Epidermal melanocyte (primary cell): ENCODE measurements around the genes GPC3, SMIM10 and HSFX3.

DNA sequence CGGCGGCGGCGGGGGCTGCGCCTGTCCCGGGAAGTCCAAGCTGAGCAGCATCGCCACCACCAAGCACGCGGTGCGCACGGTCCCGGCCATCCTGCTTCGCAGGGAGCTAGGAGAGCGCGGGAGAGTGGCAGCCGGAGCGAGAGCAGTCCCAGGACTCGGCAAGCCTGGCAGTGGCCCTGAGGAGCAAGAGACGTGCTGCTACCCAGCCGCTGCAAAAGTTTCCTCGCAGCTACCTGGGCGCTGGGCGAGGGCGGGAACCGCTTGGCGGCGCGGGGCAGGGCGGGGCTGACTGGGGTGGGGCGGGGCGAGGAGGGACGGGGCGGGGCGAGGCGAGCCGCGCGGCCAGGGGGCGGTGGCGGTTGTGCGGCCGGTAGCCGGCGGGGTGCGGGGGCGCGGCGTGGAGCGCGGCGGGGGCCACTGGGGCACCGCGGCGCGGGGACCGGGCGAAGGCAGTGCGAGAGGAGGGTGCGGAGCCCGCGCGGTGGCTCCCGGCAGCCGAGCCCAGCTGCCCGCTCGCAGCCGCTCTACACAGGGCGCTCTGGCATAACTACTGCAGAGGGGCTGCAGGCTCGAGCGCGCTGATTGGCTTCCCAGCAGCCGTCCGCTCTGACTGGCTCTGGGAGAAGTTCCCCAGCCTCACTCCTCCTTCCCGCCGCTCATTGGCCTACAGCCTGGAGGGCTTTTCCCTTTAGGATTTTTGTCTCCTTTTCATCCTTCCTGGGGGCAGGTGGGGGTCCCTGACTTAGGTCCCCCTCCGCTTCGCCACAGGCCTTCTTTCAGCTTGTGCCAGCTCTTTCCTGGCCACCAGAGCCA, at the start of gene GPC3:
GPC3 (minus strand) TSS at position 235 of the 813 bp plus-strand sequence.
- RRBS: 3% methylated on average over 32 of the region's 77 CpGs

DNA sequence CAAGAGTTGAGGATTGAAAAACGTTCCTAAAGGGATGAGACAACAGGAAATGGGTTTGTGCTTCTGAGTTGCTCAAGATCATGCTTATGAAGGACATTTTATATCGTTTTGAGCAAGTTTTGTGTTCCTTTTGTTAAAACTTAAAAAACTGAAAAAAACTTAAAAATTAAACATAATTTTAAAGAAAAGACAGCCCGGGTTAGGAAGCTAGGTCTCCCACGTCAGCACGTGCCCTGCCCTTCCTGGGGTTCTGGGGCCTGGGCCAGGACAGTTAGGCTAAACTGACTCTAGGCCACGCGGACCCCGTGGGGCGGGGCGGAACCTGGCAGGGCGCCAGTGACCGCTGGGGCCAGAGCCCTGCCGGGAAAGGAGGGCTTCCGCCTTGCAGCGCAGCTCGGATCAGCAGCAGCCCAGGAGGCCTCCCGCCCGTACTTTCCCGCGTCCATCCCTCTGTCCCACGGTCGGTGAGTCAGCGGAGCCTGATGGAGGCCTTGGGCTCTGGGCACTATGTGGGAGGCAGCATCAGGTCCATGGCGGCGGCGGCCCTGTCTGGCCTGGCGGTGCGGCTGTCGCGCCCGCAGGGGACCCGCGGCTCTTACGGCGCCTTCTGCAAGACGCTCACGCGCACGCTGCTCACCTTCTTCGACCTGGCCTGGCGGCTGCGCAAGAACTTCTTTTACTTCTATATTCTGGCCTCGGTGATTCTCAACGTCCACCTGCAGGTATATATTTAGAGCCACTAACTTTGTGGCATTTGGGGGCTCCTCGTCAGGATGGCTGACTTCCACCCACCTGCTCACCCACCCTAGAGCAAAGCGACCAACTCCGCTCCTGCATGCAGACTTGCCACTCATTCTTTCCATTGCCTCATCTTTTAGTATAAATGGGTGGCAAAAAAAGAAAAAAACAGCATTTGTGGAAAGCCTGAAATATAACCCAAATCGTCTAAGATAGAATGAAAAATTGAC, at the start of gene SMIM10:
SMIM10 (plus strand) TSS at position 378 of the 968 bp plus-strand sequence.
- RRBS: no CpG with 5 or more reads among the region's 48 CpGs

DNA sequence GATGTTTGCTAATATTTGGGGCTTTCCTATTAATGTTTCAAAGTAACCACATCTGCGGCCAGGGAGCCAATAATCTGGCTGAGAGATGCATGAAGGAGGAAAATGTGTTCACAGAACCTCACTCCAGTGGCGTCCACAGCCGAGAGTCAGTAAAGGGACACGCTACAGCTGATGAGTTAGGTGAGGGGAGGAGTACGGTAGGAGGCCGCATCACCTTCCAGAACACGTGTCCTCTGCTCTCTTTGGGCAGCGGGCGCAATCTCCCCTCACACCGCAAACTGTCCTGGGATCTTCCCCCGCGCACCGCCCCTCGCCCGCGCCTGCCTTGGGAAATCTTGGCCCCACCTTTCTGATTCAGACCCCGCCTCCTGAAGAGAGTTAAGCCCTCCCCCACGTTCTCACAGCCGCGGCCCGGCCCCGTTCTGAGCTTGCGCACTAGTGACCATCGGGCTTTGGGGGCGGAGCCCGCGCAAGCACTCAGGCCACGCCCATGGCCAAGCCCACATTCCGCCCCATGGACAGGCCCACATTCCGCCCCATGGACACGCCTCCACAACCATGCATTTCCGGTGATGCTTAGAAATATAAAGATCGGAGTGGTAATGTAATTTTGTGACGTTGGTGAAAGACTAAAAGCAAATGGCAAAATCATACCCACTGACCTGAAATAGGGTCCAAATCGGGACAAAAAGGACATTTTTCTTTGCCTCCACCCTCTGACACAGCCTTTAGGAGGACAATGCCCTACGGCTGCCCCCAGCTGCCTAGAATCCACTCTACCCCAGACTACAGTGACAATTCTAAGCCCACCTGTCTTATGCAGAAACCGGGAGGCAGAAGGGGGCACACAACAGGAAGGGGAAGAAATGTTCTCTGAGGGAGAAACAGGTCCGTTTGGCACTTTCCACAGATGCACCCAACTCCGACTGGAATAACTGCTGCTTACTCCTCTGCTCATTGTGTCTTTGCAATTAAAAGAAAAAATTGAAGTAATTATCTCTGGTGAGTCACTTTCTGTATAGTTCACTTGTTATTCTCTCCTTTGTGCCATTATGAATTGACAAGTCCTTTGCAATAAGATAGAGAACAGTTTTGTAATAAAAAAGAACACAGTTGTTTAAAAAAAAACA, 13.4 kb downstream of the SMIM10 start:
- RRBS: no CpG with 5 or more reads among the region's 39 CpGs

- RRBS: no CpG with 5 or more reads among the region's 14 CpGs
These were observed 1.5 kb downstream of the SMIM10L2B start for GRCh38 chrX:135096882-135097574.

- RRBS: no CpG with 5 or more reads among the region's 5 CpGs
These were observed 26.7 kb upstream of the FHL1 start for GRCh38 chrX:136170081-136170536.

DNA sequence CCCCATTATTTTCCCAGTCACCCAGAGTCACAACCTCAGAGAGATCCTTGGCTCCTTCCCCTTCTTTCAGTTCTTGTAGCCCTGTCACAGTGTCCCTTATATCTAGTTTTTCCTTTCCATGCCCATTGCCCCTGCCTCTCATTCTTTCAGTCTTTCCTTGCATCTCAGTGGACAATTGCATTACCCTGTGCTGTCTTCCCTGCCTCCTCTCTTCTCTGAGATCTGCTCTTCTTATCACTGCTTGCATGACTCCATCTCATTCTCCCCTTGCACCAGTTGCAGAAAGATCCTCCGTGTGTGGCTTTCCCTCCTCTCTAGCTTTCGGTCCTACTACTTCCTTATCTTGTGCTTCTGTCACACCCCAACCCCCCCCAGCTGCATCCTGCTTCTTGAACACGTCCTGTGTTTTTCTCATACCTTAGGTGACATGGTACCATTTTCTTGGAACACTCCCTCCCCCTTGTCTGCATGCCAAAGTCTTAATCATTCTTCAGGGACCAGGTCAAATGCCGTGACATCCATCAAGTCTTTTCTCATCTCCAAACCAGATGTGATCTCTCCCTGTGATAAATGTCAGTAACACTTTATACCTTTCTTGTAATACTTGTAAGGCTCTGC, 3.1 kb upstream of the FHL1 start:
- RRBS: no CpG with 5 or more reads among the region's 4 CpGs

DNA sequence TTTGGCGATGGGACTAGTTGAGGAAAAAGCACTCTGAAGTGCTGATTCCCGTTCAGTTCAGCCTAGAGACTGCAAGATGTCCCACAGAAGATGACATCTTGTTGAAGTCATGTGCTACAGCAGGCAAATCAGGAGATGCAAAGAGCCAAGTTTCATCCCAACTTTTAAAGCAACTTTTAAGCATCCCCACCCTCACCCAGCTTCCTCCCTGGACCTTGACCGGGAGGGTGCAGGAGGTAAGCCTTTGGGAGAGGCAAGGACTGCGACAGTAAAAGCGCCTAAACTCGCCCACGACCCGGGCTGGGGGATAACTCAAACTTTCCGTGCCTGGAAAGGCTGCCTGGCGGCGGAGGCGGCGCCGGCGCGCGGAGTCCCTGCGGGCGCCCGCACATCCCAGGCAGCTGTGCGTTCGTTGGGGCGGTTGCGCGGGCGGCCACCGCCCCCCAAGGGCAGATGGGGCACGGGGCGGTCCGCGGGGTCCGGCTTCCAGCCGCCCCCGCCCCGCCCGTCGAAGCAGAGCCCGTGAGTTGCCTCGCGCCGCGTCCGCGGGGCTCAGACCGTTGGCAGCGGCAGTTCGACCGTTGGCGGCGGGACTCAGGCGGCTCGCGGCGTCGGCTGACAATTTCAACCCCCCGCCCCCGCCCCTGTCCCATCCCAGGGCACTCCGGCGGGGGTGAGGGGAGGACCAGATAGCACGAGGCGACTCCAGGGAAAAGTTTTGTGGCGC, 565 bp downstream of the MAP7D3 start:
- RRBS: 3% methylated on average over 16 of the region's 62 CpGs

DNA sequence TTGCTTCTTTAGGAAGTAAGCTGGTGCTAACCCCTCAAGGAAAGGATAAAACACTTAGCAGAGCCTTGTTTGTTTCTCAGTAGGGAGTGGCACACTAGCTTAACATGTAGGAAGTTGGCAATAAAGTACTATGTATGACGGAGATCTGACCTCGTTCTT, 54.2 kb downstream of the VGLL1 start:
- RRBS: no CpG with 5 or more reads among the region's 2 CpGs

- RRBS: no CpG with 5 or more reads among the region's 3 CpGs
These were observed 65.5 kb downstream of the ARHGEF6 start for GRCh38 chrX:136715229-136715721.

- RRBS: no CpG with 5 or more reads among the region's 7 CpGs
These were observed 12.2 kb downstream of the ARHGEF6 start for GRCh38 chrX:136768368-136769102.

DNA sequence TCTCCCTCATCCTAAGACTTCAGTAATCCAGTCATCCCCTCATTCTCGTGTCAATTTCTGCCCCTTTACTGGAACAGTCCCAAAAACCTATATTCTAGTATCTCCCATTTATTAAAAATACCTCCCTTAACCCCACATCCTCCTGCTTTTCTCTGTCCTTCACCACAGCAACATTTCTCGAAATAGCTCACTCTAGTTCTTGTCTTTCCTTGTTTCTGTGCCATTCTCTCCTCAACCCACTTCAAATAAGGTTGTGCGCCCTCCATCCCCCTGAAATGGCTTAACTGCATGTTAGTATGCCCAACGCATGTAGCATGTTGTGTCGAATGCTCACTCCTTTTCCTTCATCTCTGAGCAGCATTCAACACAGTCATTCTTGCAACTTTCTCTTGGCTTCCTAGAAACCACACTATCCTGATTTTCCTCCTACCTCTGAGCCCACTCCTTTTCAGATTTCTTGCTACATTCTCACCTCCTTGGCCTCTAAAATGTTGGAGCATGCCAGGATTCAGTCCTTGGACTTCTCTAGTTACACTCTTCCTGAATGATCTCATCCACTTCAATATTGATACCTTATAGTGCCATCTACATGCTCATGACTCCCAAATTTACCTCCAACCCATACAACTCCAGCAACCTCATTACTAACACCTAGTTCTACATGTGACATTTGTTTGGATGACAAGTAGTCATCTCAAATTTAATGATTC, 22.5 kb downstream of the RBMX start:
- RRBS: no CpG with 5 or more reads among the region's 5 CpGs

DNA sequence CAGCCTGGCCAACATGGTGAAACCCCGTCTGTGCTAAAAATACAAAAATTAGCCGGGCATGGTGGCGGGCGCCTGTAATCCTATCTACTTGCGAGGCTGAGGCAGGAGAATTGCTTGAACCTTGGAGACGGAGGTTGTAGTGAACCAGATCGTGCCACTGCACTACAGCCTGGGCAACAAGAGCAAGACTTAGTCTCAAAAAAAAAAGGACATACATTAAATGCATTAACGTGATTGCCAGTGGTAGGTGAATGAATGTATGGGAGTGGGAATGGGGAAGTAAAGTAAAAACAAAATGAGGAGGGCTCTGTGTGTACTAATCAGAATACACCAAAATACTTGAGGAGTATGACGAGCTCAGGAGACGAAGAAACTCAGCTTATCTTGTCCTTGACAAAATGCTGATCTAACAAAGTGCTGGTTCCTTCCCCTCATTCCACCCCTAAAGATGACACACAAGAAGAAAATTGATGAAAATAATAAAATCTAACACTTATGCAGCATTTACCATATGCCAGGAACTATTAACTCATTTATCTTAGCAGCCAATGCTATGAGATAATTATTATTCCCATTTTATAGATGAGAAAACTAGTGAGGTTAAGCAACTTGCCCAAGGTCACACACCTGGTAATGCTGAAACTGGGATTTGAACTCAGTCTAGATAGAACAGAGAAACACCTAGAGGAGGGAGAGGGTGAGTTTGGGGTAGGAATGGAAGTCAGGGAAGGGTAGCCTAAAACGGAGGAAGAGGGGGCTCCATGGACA, 18.9 kb downstream of the RBMX start:
- RRBS: no CpG with 5 or more reads among the region's 11 CpGs

DNA sequence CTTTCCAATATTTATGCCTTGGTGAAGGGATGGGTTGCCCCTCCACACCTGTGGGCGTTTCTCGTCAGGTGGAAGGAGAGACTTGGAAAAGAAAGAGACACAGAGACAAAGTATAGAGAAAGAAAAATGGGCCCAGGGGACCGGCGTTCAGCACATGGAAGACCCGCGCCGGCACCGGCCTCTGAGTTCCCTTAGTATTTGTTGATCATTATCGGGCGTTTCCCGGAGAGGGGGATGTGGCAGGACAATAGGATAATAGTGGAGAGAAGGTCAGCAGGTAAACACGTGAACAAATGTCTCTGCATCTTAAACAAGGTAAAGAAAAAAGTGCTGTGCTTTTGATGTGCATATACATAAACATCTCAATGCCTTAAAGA, 188.7 kb upstream of the F9 start:
- RRBS: no CpG with 5 or more reads among the region's 12 CpGs

DNA sequence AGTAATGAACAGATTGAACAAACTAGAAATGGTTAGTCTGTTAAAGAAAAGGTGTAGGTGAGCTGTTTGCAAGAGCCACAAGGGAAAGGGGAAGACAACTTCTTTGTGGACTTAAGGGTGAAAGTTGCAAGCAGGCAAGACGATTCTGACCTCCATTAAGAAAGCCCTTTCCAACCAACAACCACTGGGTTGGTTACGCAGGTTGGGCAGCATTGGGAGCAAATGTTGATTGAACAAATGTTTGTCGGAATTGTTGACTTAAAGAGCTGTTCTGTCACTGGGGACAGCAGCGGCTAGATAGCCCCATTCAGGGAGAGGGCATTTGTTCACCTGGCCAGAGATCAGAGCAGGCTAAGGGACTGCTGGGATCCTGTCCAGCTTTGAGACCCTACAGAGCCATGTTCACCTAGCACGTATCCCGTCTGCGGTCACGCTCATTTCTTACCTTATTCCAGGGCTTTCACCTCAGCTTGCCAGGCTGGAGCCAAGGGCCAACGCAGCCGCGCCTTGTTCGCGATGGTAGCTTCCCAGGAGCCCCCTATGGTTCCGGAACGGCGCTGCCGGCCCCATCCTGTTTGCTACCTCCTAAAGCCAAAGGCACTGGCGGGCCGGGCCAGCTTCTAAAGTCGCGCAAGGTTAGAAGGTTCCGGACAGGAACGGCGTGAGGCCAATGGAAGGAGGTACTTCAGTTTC, 24.5 kb downstream of the F9 start:
- RRBS: no CpG with 5 or more reads among the region's 24 CpGs

DNA sequence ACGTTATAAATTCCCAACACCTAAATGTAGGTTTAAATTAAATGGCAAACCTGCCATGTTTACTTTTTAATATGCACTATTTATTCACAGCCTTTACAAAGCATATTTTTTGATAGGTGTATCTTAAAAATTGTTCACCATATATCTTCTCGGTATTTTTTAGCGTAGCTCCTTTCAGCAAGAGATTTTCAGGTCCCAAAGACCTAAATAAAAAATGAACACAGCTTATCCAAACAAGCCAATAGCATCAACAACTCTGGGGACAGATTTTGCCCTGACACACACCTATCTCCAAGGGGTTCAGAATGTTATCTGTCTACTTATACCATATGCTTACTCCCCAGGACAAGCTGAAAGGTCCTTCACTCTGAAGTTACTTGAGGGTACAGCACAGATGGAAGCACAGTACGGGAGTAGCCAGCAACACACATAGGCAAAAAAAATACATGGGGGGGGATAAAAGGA, 90.6 kb upstream of the MCF2 start:
- RRBS: no CpG with 5 or more reads among the region's 4 CpGs

DNA sequence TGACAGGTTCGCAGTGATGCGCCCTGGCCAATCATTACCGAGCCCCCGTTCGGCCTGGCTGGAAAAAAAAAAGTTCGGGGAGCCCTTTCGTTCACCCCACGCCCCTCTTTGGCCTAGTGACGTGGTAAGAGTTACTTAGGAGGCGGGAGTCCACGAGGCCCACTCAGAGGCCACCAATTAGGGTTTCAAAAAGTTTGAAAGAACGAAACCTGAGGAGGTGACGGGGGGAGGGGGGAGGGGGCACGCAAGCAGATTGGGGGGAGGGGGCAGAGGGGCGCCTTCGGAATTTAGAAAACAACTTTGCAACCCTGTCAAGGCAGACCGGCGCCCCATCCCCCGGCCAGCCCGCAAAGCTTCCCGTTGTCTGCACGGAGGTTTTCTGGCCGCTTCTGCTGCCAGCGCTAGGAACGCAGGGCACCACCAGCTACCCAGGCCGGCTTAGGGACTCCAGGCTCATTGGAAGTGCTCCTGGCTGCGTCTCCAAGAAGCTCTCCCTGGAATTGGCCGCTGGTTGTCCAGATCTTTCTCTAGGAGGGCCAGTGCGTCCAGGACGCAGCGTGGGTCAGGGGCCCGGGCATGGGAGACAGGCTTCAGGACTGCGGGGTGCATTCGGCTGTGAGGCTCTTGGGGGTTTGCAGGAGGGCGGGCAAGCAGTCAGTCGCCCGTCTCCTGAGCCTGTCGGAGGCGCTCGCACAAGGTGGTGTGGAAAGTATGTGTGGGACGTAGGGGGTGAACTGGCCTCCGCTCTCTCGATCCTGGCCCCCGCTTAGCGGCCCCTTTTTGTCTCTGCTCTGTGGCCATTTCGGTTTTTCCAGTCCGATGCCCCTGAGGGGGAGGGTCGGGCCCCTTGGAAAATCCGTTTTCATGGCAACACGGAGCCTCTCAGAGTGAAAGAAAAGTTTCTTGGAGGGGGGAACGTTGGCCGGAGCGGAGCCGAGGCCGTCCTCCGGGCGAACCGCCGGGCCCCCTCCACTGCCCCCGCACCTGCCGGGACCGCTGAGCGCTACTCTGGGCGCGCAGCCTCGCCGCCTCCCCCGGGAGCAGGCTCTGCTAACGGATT, 622 bp upstream of the SOX3 start:
- RRBS: 5% methylated on average over 8 of the region's 69 CpGs

GRCh38 chrX:143634266-143635386, 1.3 kb downstream of the SLITRK4 start:
- RRBS: 4% methylated on average over 24 of the region's 94 CpGs

- RRBS: no CpG with 5 or more reads among the region's 10 CpGs
These were observed 31.3 kb downstream of the FMR1 start for GRCh38 chrX:147942801-147943566.

GRCh38 chrX:149495167-149495548, 9.9 kb downstream of the IDS start:
- RRBS: no CpG with 5 or more reads among the region's 1 CpG

GRCh38 chrX:149549795-149550245, at the start of gene HSFX3:
Gene HSFX3, minus strand, starts transcription at chrX:149549924.
- RRBS: no CpG with 5 or more reads among the region's 3 CpGs